Measurements from ENCODE around the gene POU1F1.

DNA sequence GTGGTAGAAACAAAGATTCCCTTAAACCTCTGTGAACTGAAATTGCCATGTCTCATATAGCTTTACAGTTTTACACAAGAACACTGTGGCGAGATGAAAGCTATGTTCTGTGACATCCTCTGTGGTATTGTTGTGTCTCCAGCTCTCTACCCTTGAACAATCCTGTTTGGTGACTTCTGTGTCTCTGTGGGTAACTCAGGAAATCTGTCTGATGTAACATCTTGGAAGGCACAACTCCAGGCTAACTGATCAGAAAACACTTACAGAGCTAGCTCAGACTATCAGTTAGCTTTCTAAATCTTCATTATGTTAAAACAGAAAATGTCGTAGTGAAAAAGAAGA is 318.8 kb upstream of the GBE1 start:
- RRBS: no CpG with 5 or more reads among the region's 2 CpGs

DNA sequence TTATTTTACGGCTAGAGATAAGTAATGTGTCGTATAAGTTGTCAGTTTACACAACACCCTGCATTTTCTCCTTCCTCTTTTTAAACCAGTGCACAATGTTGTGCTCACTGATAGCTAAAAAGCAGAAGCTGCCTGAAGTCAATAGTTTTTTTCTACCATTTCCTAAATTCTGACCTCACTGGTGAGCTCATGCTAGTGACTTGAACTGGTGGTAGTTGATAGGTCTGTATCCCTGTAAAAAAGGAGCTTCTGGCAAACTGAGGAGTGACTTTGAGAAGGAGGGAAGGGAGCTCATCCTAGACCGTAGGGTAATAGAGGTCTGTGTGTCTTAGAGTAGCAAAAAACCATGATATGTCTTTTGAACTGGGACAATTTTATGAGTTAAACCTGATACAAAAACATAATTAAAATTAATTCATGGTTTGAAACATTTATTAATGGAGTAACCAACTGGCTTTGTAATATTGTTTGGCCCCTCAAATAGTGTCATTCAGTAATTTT is 368.7 kb upstream of the GBE1 start:
- RRBS: no CpG with 5 or more reads among the region's 3 CpGs

DNA sequence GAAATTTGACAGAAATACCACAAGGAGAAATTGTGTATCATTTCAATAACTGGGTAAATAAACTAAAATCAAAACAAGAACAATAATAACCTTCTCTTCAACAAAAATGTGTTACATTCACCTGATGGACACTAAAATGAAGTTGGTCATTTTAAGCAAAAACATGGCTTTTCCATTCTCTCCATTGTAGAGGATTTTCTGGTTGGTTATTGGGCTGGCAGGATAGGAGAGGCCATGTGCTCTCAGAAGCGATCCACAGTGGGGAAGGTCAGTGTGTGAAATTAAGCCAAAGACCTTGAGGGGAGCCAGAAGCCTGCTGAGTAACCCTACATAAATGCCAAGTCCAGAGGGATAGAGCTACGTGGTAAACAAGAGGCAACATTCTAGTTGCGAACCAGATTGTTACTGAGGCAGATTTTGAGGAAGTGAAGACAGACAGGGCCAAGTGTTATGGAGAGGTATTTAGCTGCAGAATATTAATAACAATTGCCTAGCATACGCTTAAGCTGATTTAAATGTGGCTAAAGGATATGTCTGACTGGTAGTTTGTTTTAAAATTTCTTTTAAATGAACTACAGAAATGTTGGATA is 592.7 kb upstream of the GBE1 start:
- RRBS: no CpG with 5 or more reads among the region's 4 CpGs

- RRBS: no CpG with 5 or more reads among the region's 3 CpGs
Observed at GRCh38 chr3:84242741-84243096, 716.1 kb upstream of the CADM2 start.

DNA sequence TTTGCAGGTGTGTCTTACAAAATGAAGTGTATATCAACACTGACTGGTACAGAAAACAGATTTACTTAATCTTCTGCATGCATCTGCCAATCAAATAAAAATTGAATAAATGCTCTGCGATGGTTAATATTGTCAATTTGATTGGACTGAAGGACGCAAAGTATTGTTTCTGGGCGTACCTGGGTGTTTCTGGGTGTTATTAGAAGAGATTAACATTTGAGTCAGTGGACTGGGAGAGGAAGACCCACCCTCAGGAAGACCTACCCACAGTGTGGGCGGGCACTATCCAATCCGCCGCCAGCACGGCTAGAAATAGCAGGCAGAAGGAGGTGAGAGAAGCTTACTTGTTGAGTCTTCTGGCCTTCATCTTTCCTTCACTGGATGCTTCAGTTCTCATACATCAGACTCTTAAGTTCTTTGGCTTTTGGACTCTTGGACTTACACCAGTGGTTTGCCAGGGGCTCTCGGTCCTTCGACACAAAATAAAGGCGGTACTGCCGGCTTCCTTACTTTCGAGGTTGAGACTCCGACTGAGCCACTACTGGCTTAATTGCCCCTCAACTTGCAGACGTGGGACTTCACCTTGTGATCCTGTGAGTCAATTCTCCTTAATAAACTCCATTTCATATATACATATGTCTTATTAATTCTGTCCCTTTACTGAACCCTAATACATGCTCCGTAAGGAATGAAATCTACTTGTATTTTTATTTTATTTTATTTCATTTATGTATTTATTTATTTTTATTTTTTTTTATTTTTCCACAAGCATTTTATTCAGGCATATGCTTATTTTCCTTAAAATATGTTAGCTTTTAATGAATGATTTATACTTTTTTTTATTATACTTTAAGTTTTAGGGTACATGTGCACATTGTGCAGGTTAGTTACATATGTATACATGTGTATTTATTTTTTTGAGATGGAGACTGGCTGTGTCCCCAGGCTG is 654.5 kb upstream of the CADM2 start:
- RRBS: no CpG with 5 or more reads among the region's 15 CpGs

DNA sequence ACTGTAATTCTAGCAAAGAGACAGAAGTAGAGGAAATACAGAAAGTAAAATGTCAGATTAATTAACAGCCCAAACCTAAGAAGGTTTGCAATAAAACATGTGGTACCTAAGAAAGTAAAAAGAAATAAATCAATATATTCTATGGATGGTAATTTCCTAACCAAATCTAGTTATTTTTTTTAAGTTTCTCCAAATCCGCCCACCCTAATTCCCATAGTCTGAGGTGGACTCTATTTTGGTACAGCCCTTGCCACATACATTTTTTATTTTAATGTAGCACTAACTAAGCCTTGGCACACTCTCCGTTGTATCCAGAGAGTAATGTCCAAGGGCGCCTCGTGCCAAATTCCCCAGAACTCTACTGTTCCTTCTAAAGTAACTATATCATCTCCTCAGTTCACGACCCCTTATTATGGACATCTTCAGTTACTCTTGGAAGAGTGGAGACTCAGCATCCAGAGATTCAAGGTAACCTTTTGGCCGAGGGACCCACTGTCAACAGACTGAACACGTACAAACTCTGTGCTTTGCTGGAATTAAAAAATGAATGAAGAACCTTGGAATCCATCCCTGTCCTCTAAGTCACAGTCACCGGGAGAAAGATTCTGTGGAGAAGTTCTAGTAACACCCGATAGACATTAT is 1.3 kb downstream of the VGLL3 start:
- RRBS: no CpG with 5 or more reads among the region's 9 CpGs

DNA sequence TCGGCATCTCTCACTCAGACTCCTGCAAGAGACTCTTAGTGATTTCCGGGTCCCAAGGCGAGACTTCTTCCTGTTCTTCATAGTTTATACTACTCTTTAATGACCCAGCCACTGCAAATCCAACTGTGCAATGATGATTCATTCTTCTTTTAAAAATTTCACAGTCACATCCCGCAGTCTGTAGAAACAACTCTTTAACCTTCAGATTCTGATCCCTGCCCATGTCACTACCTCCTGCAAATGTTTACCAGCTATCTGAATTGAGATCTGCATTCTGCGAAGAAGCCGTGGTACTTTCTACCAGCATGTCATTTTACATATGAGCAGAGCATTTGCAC is 2.8 kb upstream of the VGLL3 start:
- RRBS: no CpG with 5 or more reads among the region's 6 CpGs

GRCh38 chr3:87276347-87276668 is at the start of gene POU1F1:
Gene POU1F1, minus strand, starts transcription at chr3:87276584.
- RRBS: no CpG with 5 or more reads among the region's 7 CpGs

DNA sequence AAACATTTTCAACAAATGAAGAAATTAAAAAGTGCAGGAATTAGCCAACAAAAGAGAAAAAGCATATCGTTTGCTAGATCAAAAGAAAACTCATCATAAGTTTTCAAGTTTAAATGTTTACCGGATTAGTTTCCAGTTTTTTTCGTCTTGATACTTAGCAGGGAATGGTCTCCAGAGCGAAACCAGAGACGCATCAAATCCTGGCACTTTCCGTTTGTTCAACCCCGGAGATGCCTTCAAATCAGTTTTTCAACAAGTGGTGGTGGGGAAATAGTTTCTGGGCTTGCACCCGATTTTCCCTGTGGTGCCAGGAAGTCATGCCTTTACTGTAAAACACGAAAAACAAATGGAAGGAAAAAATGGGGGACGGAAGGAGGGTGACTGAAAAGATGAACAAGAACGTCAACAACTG is 901 bp downstream of the CGGBP1 start:
- RRBS: 1% methylated on average over 4 of the region's 11 CpGs

- RRBS: no CpG with 5 or more reads among the region's 1 CpG
Observed at GRCh38 chr3:88774844-88775044, 332.7 kb upstream of the EPHA3 start.

- RRBS: no CpG with 5 or more reads among the region's 8 CpGs
Observed at GRCh38 chr3:89351498-89351830, 244.0 kb downstream of the EPHA3 start.

DNA sequence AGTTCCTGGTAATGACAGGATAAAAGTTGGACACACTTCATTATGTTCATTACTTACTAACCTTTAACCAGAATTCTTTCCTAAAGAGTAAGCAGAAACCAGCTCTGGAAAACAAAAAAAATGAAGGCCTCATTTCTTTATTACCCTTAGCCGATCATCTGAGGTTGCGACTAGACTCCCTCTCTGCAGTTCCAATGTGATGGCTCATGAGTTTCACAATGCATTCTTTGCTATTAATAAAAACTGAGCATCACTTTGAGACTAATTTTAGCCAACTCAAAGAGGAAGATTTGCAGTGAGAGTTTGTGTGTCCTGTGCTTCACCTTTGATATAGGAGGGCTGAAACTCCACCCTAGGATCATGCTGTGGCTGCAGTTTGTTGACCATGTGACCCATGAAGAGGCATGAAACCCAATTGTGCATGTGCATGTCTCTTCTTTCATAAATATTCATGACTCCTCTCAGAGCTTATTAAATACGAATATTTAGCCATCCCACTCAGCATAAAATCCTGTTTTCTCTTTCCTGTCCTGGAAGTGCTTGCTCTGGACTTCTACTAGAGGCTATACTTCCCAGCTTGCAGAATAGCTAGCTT is 1072.2 kb downstream of the NSUN3 start:
- RRBS: no CpG with 5 or more reads among the region's 3 CpGs

DNA sequence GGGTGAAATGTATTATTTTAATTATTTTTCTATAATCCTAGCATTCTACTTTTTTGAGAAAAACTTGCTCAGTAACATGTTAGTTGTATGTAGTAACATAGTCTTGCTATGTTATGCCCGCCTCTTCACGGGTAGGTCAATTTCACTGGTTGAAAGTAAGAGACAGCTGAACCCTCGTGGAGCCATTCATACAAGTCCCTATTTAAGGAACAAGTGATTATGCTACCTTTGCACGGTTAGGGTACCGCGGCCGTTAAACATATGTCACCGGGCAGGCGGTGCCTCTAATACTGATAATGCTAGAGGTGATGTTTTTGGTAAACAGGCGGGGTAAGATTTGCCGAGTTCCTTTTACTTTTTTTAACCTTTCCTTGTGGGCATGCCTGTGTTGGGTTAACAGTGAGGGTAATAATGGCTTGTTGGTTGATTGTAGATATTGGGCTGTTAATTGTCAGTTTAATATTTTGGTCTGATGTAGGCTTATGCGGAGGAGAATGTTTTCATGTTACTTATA is 197.2 kb upstream of the EPHA6 start:
- RRBS: no CpG with 5 or more reads among the region's 12 CpGs

GRCh38 chr3:96813069-96813609 is 1.3 kb upstream of the EPHA6 start:
- RRBS: 2% methylated on average over 17 of the region's 54 CpGs

- RRBS: no CpG with 5 or more reads among the region's 3 CpGs
Observed at GRCh38 chr3:96991825-96992269, 177.5 kb downstream of the EPHA6 start.

DNA sequence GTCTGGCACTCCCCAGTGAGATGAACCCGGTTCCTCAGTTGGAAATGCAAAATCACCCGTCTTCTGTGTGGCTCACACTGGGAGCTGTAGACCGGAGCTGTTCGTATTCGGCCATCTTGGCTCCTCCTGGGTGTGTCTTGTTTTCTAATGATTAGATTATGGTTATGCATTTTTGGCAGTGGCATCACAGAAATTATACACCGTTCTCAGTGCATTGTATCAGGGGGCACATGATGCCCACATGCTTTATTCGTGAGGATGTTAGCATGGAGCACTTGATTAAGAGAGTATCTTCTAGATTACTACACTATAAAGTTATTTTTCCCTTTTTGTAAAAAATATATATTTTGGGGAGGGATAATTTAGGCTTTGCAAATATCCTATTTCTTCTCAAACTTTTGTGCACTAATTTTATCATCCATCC is 216.5 kb upstream of the ARL6 start:
- RRBS: 83% methylated on average over 2 of the region's 7 CpGs

- RRBS: no CpG with 5 or more reads among the region's 13 CpGs
Observed at GRCh38 chr3:98039170-98039985, 4.3 kb upstream of the GABRR3 start.

- RRBS: no CpG with 5 or more reads among the region's 4 CpGs
Observed at GRCh38 chr3:98164992-98165337, 1.5 kb upstream of the OR5H15 start.

DNA sequence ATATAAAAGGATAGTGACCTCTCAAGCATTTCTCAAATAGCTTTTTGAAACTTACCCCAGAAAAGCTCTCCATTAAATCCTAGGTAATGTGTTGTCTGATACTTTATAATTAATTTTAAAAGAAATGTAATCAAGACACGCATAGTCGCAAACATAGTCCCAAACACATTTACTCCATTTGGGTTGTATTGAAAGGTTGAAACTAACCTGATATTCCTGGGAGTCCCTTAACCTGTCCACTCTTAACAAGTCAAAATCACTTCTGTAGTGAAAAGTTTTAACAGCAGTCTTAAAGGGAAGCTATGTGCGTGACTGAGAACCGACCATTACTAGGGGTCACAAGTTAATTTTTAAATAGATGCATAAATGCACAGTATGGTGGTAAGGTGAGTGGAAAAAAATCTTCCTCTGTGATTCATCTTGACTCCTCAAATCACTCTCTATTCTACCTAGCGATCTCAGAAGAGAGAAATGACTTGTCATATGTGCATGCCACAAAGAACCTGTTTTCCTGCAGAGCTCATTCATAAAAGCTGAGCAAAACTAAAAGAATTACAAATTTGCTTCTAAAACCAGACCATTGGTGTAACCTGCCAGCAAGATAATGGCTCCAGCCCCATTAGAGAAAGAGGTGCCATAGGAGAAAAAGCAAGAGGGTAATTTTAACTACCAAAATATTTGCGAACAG is 4.7 kb downstream of the GPR15 start:
- RRBS: no CpG with 5 or more reads among the region's 6 CpGs